ENCODE results near the genes SHC3 and SYK.

- PRO-cap: no peak
- RRBS: no CpG with 5 or more reads among the region's 7 CpGs
Observed at GRCh38 chr9:89176825-89177195, 1.8 kb downstream of the SHC3 start.

GRCh38 chr9:89178249-89178915, at the start of gene SHC3:
TSS of gene SHC3 (minus strand) at chr9:89178818.
- PRO-cap: no peak
- RRBS: 83% methylated on average over 15 of the region's 56 CpGs

- PRO-cap: no peak
- RRBS: no CpG with 5 or more reads among the region's 12 CpGs
Observed at GRCh38 chr9:89308753-89309500, 2.1 kb upstream of the CKS2 start.

GRCh38 chr9:89386116-89386731, 67.9 kb downstream of the SECISBP2 start:
- PRO-cap: no peak
- RRBS: no CpG with 5 or more reads among the region's 14 CpGs

DNA sequence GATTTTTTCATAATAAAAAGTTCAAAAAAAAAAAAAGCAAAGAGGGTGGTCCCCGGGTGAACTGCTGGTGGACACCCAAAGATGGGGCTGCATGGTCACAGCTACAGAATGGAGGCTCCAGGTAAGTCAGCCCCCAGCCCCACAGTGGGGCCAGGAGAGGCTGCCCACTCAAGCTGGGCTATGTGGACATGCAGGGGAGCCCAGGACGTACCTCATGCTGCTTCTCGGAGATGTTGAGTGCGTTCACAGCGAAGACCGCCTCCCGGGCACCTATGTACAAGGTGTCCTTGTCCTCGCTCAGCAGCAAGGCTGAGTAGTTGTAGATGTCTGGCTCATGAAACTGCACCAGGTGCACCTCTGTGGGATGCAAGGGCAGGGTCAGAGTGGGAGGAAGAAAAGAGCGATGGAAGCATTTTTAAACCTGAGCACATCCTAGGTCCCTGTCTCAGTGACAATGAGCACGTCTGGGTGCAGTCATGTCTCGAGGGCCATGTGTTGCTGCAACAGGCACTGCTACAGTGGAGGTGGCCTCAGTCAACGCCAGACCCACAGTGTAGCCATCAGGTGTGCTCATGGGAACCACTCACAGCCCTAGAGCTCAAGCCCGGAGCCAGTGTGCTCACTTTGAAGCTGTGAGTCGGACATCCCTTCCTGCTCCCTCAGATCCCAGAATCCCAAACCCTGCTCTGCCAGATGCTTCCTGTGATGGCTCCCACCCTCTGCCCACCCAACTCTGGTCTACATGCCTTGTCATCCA, 84.5 kb downstream of the SECISBP2 start:
- PRO-cap: no peak
- RRBS: no CpG with 5 or more reads among the region's 14 CpGs

DNA sequence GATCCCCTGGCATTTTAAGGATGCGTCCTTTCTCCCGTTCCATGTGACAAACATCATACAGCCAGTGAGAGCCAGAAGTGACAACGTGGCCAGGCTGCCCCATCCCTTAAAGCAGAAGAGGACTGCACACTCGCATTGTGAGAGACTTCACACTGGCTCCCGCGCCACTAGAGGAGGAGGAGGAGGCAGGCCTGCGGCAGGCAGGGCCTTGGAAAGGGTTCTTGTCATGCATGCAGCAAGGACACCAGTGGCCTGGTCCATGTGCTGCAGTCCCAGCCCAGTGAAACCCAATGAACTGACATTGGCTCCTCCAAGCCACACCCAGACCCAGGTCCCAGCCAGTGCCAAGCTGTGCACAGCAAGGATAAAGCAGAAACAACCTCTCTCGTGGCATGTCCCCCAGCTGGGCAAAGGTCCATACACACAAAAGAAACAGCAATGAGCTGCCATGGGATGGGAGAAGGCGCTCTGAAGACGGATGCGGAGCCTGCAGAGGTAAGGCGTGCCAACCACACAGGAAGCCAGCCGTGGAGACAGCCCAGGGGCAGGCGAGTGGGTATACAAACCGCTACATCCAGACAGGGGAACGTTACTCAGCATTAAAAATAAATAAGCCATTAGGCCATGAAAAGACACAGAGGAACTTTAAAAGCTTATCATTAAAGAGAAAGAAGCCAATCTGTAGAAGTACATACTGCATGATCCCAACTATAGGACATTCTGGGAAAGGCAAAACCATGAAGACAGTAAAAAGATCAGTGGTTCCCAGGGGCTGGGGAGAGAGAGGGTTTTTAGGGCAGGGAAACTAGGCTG, 89.2 kb downstream of the SEMA4D start:
- PRO-cap: no peak
- RRBS: no CpG with 5 or more reads among the region's 16 CpGs

DNA sequence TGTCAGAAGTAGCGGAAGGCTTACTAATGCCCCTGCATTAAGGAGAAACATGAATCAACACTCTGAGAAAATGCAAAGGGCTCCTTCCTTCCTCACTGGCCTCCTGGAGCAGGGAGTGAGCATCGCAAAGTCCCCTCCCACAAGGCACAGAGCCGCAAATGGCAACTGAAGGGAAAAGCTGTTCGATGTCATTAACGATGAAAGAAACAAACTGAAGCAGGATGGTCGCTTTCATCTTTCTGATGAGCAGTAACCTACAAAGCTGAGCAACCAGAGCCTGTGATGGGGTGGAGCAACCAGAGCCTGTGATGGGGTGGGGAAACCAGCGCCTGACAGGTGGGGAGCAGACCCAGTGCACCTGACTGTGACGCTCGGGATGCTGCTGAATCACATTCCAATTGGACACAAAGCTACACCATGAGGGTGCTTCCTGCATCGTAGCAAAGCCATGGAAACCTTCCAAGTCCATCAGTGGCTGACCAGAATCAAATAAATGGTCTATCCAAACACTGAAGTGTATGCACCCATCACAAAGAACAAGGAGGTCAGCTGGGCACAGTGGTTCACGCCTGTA, 40.9 kb downstream of the SEMA4D start:
- PRO-cap: no peak
- RRBS: no CpG with 5 or more reads among the region's 11 CpGs

DNA sequence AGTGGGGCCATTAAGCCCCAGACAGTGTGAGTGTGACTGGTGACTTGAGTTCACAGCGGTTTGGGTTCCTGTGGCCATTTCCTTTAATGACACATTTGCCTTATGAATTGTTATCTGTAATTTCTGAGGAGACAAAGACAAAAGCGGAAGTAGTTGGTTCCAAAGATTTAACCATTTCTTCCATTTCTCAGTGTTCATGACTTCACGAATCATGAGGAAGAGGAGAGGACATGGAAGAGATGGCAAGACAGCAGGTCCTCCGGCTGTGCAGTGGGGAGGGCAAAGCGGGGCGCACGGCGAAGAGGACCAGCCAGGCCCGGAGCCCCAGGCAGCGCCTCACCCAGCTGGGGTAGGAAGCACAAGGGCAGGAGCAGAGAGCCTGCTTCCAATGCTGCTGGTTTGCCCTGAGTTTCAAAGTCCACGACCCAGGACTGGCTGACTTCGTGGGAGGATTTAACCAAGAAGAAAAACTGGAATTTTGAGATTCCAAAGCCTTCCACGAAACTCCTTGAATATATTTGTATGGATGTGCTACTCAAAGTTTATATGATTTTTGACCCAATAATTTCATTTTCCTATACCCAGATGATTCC, 28.0 kb upstream of the SEMA4D start:
- PRO-cap: no peak
- RRBS: 76% methylated on average over 6 of the region's 13 CpGs

- PRO-cap: no peak
- RRBS: no CpG with 5 or more reads among the region's 7 CpGs
Observed at GRCh38 chr9:89608206-89608723, 3.5 kb downstream of the GADD45G start.

GRCh38 chr9:89649037-89649722, 44.4 kb downstream of the GADD45G start:
- PRO-cap: no peak
- RRBS: no CpG with 5 or more reads among the region's 8 CpGs

- PRO-cap: no peak
- RRBS: no CpG with 5 or more reads among the region's 5 CpGs
Observed at GRCh38 chr9:89712132-89712572, 107.3 kb downstream of the GADD45G start.

DNA sequence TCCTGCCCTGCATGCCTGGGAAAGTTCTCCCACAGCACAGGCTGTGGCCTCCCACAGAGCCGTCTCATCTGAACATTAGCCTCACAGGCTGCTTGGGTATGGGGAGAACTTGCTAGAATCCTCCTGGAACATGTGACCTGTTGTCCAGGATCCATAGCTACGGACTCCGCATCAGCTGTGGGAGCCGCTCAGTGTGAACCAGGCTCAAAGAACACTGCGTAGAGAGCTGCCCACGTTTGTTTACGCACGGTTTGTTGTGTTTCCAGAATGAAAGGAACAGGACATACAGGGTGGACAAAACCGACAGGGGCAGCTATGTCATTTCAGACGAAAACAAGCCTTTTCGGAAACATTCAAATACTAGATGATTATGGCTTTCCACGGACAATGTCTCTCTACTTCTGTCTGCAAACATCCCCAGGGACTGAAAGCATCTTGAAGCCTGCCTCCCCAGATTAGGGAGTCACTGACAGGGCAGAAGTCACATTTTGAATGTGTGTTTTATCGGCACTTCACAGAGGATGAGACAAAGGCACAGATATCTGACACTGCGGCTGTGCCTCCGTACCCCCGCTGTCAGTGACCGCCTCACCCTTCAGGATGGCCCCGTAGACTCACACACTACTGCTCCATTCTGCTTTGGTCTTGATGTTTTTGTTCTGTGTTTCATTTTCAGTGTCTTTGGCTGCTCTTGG, 390.3 kb downstream of the GADD45G start:
- PRO-cap: no peak
- RRBS: no CpG with 5 or more reads among the region's 18 CpGs

GRCh38 chr9:90002375-90002647, 397.5 kb downstream of the GADD45G start:
- PRO-cap: no peak
- RRBS: no CpG with 5 or more reads among the region's 1 CpG

- PRO-cap: no peak
- RRBS: no CpG with 5 or more reads among the region's 4 CpGs
Observed at GRCh38 chr9:90024383-90024909, 419.6 kb downstream of the GADD45G start.

DNA sequence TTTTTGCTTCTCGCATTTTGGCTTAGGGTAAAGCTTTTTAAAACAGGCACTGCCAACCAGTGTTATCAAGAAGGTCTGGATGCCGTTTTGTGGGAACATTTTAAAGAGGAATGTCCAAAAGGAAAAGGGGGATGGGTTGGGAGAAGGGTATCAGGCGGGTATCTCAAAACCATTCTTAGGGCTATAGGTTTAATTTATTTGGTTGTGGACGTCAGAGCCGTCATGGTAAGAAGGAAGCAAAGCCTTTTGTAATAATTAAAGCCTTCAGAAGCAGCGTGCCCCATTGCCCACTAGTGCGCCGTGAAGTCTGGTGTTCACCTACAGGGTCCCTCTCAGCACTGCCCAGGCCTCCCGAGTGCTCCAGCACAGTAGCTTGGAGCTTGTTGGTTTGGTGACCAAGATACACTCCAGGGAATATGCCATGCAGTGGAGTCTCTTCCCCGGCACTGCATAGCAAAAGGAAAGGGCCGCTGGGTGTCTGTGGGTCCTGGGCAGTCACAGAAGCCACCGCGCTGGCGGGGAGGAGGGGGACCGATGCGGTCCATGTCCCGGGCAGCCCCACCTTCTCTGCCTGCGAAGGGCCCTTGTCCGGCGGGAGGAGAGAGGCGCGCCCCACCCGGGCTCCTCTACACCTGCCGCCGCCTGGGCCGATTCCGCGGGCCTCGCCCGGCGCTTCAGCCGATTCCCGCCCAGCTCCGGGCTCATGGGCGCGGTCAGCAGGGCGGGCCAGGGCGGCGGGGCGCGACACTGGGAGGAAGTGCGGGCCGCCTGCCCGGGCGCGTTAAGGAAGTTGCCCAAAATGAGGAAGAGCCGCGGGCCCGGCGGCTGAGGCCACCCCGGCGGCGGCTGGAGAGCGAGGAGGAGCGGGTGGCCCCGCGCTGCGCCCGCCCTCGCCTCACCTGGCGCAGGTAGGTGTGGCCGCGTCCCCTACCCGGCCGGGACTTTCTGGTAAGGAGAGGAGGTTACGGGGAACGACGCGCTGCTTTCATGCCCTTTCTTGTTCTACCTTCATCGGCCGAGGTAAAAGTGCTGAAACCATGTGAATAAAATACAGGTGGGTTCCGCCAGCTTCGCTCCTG, at the start of gene SYK:
Gene SYK (plus strand): TSS at position 834 of the 1,079 bp plus-strand sequence.
- PRO-cap: bidirectional peak, plus-strand start at position 797 of the sequence, minus-strand start at position 664 of the sequence
- RRBS: 24% methylated on average over 23 of the region's 73 CpGs

GRCh38 chr9:90802065-90803173, 800 bp downstream of the SYK start:
- PRO-cap: no peak
- RRBS: 52% methylated on average over 13 of the region's 31 CpGs

- PRO-cap: no peak
- RRBS: no CpG with 5 or more reads among the region's 17 CpGs
Observed at GRCh38 chr9:91037992-91038573, 236.5 kb downstream of the SYK start.

- PRO-cap: no peak
- RRBS: no CpG with 5 or more reads among the region's 5 CpGs
Observed at GRCh38 chr9:91150720-91151599, 210.8 kb downstream of the AUH start.

- PRO-cap: bidirectional peak, plus-strand start at chr9:91395260, minus-strand start at chr9:91395112
- RRBS: no CpG with 5 or more reads among the region's 6 CpGs
Observed at GRCh38 chr9:91394888-91395774, 28.5 kb downstream of the NFIL3 start.

GRCh38 chr9:91419165-91420277, 4.1 kb downstream of the NFIL3 start:
- PRO-cap: bidirectional peak, plus-strand start at chr9:91419531, minus-strand start at chr9:91419336; bidirectional peak, plus-strand start at chr9:91420140, minus-strand start at chr9:91419981
- RRBS: no CpG with 5 or more reads among the region's 11 CpGs